GM12892 (cell line): Measurements from ENCODE around the genes NPEPL1 and GNAS.

- RRBS = no CpG with 5 or more reads among the region's 7 CpGs
Measured at GRCh38 chr20:57773942-57774322, 64.1 kb upstream of the PMEPA1 start.

DNA sequence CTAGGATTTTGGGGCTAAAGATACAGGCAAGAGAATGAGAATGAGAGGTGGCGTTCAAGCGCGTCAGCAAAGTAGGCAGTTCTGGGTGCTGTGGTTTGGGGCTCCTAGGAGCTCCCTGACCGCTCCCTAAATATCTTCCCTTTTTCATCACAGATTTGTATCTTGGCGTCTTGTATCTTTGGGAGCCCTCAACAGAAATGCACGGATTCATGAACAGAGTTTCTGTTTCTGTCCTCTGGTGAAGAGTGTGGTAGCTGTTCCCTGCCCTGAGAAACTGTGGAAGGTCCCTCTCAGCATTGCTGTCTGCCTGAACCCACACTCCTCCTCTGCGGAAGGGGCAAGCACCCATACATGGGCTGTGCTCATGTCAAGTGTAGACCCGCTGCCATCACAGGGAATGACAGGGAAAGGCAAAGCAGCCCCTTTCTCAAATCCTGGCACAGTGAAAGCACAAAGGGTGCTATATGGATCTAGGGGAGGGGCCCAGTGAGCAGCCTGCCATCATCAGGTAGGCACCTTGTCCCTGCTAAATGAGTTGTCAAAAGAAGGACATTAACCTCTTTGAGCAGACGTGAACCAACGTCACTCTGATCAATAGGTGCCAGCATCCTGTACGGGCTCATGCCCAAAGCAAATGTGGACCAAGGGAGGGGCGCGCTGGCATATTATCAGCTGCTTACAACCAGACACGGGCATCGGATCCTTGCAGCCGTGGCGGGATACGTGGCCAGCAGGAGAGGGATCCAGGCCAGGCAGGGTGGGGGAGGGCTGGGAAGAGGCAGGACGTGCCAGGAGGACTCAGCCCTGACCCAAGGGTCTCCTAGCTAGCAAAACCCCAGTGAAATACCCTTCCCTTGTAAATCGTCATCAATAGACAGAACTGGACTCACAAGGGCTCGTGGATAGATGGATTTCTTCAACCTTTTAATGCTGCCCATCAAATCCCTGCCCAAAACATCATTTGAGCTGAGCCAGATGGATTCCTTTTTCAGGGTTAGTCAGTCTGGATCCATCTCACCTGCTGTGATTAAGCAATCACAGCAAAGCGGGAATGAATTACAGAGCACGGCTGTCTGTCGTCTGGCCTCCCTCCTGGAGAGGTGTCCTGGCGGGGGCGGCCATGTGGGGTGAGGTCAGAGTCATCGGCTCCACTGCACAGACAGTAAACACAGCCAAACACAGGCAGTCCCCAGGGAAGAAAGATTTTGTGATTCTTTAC is 209.6 kb upstream of the C20orf85 start:
- RRBS = no CpG with 5 or more reads among the region's 27 CpGs

GRCh38 chr20:57959535-57959871 is 191.2 kb upstream of the C20orf85 start:
- RRBS = no CpG with 5 or more reads among the region's 4 CpGs

GRCh38 chr20:58074600-58075124 is 76.0 kb upstream of the C20orf85 start:
- RRBS = no CpG with 5 or more reads among the region's 10 CpGs

GRCh38 chr20:58179468-58180010 is 28.8 kb downstream of the C20orf85 start:
- RRBS = 2% methylated on average over 25 of the region's 40 CpGs

DNA sequence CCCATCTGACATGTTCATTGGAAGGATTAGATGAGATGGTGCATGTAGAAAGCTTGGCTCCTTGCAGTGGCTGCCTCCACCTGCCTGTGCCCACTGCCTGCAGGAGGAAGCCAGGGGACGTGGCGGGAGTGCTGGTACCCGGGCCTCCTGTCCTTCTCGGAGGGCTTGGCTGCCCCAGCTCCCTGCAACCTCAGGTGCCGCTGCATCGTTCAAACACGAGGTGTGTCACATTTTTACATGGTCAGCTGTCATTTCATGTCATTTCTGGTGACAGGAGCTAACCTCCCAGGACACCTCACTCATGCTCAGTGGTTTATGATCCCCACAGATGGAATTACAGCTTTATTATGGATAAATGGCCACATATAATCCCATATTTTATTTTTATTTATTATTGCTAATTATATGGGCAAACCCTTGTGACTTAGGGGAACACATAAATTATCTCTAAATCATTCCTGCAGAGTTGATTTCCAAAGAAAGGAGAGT is 32.1 kb downstream of the C20orf85 start:
- RRBS = no CpG with 5 or more reads among the region's 7 CpGs

DNA sequence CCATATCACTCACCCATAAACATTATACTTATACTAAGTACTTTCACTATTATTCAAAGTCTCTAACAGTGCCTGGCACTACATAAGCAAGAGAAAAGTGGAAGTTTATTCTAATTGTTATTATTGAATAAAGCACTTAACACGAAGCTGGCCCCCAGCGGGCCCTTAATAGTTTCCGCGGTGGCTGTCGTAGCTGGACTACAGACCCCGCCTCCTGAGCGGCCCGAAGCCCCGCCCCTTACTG is 306 bp upstream of the VAPB start:
- RRBS = no CpG with 5 or more reads among the region's 9 CpGs

GRCh38 chr20:58390029-58390704 is 1.1 kb downstream of the VAPB start:
- RRBS = no CpG with 5 or more reads among the region's 16 CpGs

DNA sequence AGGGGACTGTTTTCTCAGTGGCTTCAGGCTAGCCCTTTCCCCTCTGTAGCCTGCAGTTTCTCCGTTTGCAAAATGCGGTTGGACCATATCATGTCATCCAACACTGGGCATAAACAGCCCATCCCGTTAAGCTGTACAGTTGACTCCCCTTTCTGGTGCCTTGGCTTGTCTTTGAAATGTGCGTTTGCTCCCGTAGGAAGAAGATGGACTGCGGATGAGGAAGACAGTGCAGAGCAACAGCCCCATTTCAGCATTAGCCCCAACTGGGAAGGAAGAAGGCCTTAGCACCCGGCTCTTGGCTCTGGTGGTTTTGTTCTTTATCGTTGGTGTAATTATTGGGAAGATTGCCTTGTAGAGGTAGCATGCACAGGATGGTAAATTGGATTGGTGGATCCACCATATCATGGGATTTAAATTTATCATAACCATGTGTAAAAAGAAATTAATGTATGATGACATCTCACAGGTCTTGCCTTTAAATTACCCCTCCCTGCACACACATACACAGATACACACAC is 54.9 kb downstream of the VAPB start:
- RRBS = no CpG with 5 or more reads among the region's 8 CpGs

- RRBS = no CpG with 5 or more reads among the region's 14 CpGs
Measured at GRCh38 chr20:58446081-58447241, 57.4 kb downstream of the VAPB start.

- RRBS = no CpG with 5 or more reads among the region's 8 CpGs
Measured at GRCh38 chr20:58453209-58454130, 61.7 kb downstream of the APCDD1L start.

GRCh38 chr20:58623651-58624515 is 27.2 kb upstream of the STX16 start:
- RRBS = no CpG with 5 or more reads among the region's 29 CpGs

DNA sequence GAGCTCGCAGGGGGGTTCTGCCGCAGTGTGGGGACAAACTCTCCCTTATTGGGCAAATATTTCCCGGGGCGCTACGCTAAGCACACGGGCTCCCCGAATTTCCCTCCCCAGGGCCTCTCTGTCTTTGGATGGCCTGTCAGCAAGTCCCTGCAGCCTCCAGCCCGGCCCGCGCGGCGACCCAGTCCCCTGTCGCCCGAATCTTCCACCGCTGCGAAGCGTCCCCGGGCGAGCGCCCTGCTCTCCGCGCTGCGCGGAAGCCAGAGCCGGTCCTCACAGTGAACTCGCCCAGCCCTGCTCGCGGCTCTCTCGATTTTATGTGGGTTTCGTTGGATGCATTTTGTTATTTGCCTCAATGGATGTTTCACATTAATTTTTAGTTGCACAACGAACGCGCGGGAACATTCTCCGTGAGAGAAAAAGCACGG is 1.6 kb upstream of the STX16 start:
- RRBS = 11% methylated on average over 18 of the region's 36 CpGs

DNA sequence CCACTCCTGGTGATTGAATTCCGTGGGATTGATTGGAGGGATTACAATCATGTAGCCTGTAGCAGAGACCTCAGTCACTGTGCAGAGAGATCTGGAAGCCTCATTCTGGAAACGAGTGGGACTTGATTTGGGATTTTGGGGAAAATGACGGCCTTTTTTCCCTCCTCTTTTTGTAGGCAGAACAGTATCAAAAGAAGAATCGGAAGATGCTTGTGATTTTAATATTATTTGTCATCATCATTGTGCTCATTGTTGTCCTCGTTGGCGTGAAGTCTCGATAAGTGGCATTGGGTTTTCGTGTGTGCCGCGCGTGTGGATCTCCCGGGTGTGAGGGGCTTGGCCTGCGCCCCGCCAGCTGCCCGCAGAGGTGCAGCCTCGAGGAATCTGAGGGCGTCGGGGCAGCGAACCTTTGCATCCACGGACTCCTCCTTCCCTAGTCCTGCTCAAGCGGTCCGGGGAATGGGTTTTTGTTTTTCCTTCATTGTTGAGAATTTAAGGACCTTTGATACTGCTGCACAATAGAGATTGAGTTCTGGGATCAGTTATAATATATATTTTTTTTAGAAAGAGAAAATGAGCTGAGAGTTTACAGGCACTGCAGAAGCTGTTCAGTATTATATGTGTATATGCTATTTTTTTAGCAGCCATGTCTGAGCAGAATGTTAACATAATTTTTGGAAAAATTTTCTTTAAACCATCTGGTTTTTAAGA is 16.4 kb upstream of the NPEPL1 start:
- RRBS = no CpG with 5 or more reads among the region's 22 CpGs

DNA sequence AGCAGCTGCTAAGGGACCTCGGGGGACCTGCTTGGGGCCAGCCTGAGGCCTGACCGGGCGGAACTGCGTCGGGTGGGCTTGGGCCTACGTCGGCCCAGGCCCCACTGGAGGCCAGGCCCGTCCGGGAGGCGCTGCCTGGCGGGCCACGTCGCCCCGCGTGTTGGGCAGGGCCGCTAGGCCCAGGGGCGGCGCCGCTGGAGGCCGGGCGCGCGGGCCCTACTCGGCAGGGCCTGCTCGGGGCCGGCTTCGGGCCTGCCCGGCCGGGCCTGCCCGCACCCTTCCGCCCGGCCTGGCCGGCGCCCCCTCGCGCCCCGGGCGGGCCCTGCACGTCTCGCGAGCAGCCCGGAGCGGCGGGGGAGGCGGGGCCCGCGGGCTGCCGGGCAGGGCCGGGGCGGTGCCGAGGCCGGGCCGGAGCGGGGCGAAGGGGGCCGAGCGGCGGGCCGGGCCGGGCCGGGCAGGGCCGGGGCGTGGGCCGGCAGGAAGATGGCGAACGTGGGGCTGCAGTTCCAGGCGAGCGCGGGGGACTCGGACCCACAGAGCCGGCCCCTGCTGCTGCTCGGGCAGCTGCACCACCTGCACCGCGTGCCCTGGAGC is at the start of gene NPEPL1:
Gene NPEPL1, plus strand, starts transcription at position 383 of the 594 bp plus-strand sequence.
- RRBS = 17% methylated on average over 34 of the region's 74 CpGs

DNA sequence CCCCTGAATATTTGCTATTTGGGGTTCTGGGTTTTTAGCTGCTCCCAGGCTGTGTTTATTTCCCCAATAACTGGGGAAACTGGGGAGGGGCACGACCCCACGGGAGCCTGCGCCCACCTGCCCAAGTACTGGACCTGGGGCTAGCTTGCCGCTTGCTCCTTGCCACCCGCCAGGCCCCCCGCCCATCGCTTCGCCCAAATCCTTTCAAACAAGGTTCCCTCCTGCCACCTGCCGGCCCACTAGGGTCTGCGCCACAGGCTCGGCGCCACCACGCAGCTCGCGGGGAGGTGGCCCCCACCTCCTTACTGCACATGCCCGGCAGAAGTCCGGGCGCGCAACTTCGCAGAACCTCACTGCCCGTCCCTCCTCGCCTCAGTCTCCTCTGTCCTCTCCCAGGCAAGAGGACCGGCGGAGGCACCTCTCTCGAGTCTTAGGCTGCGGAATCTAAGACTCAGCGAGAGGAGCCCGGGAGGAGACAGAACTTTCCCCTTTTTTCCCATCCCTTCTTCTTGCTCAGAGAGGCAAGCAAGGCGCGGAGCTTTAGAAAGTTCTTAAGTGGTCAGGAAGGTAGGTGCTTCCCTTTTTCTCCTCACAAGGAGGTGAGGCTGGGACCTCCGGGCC is 51.7 kb upstream of the GNAS start:
- RRBS = 41% methylated on average over 16 of the region's 31 CpGs

DNA sequence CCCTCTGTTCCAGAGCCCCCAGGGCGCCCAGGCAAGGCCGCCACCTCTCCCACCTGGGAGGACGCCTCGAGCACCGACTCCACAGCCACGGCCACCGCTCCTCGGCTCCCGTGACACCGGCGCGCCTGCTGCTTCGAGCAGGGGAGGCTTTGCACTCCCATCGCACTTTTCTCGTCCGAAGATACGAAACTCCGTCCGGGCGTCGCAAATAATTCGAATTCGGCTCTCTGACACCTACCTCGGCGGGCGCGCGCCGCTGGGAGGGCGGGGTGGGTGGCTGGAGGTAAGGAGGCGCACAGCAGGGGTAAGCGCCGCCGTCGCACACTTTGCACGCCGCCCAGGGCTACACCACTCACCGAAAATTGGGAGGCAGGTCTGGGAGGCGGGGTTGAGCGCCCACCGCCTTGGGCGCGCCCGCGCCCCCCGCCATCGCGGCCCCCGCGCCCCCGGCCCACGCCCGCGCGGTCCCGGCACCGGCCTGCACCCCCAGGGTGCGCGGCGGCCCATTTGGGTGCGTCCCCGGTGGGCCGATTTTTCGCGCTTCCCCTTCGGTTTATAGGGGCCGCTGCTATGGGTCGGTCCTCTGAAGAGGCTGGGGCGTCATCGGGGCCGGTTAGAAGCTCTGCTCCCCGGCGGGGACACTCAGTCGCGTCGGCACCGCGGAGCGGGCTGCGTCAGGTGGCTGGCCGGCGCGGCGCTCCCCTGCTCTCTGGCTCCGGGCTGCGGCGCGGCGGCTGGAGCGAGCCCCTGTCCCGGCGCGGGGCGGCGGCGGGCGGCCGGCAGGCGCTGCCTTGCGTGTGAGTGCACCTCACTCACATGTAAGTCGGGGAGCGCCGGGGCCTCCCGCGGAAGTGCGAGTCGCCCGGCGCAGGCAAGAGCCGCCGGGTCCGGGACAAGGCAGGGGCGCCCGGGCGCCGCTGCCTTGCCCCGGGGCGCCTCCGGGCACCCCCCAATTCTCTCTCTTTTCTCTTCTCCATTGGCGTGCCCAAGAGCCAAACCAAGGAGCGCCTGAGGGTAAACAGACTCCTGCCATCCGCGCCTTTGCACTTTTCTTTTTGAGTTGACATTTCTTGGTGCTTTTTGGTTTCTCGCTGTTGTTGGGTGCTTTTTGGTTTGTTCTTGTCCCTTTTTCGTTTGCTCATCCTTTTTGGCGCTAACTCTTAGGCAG is 2.3 kb upstream of the GNAS start:
- RRBS = 26% methylated on average over 38 of the region's 126 CpGs

DNA sequence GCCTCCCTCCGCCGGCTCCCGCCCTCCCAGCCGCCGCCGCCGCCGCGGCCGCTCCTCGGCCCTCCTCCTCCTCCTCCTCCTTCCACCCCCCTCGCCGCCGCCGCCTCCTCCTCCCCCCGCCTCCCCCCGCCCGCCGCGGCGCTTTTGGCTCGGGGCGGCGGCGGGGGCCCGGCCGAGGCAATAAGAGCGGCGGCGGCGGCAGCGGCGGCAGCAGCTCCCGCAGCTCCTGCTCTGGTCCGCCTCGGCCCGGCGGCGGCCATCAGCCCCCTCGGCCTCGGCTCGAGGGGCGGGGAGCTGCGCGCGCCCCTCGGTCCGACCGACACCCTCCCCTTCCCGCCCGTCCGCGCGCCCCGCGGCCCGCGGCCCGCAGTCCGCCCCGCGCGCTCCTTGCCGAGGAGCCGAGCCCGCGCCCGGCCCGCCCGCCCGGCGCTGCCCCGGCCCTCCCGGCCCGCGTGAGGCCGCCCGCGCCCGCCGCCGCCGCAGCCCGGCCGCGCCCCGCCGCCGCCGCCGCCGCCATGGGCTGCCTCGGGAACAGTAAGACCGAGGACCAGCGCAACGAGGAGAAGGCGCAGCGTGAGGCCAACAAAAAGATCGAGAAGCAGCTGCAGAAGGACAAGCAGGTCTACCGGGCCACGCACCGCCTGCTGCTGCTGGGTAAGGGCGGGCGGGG is at the start of gene GNAS:
Gene GNAS, plus strand, starts transcription at position 210 of the 670 bp plus-strand sequence.
- RRBS = 1% methylated on average over 19 of the region's 104 CpGs

GRCh38 chr20:58894556-58895294 is 3.5 kb downstream of the GNAS start:
- RRBS = no CpG with 5 or more reads among the region's 5 CpGs

DNA sequence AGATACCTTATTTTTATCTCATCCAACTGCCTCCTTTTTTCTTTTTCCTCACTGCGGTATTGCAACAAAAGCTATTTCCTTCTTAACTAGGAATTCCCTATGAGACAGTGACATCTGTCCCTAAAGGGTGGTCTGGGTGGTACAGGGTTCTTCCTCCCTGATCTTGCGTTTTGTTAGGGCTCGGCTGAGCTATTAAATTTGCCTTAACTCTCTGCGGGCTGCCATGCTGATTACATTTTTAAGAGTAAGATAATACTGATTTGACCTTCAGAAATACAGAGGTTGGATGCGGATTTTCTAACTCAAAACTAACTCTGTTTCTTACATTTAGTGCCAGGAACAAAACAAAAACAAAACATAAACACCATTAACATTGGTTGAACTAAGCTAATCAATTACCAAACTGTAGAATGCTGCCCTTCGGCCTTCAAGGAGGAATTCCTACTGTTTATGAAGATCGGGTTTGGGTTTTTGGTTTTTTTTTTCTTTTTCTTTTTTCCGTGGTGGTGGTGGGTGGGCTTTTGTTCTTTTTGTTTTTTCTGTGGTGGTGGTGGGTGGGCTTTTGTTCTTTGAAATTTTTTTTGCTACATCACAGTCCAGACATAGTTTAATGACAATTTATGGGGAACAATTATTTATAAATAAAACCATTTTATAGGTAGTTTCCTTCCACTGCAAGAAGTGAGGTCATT is 6.7 kb downstream of the GNAS start:
- RRBS = no CpG with 5 or more reads among the region's 8 CpGs